Smooth muscle cell (in vitro differentiated cells): ENCODE measurements around a stretch of chr10.

DNA sequence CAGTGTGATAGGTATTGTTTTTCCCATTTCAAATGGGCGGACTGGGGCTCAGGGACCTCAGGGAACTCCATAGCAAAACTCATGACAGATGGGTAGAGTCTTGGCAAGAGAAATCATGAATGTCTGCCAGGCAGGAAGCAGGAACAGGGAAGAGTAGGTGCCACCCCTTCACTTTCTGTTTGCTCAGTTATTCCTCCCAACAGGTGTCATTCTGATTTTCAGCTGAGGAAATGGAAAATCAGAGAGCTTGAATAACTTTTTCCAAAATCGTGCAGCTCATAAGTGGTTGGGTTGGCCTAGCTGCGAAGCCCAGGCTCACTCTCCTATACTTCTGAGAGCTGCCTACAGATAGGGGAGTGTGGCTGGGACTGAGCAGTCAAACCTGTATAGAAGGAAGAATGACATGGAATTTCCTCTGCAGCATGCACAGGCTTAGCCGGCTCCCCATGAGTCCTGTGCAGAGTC, 17.6 kb upstream of the C10orf105 start:
- RAMPAGE, long total RNA, result no peak

GRCh38 chr10:71748516-71749516, 24.5 kb downstream of the VSIR start:
- RAMPAGE, long total RNA, result no peak

DNA sequence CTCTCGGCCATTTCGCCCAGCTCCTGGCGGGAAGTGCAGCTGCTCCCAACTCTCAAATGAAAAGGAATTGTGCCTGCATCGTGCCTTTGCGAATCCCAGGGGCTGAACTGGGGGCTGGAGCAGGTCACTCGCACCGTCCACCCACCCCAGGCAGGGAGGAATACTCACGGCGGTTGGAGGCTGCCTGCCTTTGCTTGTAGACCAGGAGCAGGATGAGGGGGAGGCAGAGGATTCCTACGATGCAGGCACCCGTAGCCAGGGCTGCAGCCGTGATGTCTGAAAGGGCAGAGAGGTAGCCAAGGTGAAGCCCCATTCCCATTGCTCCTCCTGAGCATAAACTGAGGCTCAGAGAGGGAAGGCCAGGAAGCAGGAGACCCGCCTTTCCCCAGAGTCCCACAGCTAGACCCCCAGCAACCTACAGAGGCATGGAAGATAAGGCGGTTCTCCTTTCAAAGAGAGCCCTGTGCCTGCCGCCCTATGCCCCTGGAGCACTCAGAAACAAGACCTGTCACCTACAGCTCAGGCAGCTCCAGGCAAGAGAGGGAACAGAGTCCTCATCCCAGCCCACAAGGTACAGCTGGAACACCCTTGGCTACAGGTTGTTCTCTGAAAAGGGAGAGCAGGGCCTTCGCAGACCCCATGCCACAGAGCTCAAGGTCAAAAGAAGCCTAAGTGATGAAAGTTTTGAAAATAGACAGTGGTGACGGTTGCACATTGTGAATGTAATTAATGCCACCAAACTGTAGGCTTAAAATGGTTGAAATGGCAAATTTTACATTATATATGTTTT, 17.9 kb downstream of the VSIR start:
- RAMPAGE, long total RNA, result no peak

DNA sequence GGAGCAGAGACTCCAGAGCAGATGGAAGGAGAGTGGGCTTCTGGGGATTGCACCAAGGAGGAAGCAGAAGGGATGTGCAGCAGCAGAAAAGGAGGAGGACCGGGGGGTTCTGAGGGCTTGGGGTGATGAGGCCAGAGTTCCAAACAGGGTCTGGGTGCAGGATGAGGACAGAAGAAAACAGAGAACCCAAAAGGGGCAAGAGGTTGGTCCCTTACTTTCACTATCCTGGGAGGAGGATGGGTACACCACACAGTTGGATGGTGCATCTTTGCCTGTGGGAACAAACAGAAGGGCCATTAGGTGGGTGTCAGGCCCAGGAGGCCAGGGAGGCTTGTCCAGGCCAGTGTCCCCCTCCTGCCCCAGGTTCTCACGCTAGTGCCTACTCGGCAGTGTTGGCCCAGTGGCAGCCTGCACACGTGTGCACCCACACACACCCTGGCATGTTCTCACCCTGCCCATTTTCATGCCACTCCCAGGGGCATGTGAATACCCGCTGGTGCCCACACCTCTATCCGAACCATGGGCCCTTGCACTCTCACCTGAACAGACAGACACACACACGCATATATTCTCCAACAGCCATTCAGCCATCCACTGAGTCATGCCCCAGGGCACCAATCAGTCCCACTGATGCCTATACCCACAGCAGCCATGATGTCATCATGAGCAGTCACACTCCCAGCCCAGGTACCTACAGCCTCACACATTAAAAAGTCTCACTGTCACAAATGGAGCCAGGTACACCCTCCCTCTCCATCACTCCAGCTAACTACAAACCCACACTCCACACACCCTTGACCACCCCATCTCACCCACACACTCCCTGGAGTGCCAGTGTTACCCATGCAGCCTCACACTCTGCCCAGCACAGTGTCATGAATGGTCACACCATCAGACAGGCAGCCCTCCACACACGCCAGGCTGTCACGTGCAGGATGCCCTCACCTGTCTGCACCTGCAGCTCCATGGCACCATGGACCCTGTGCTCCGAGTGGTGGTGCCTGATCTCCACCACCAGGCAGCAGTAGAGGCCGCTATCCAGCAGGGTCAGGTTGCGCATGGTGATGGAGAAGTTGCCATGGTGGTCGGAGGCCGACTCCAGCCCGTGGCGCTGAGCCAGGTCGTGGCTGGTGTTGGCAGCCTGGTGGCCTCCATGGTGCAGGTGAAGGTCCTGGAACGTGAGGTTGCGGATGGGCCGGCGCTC, 12.3 kb downstream of the VSIR start:
- RAMPAGE, long total RNA, result no peak

GRCh38 chr10:71805557-71806594, 32.6 kb upstream of the VSIR start:
- RAMPAGE, long total RNA, result no peak

GRCh38 chr10:71808988-71809311, 35.6 kb upstream of the VSIR start:
- RAMPAGE, long total RNA, result no peak

- RAMPAGE, long total RNA, result no peak
Measured at GRCh38 chr10:71811992-71812472, 38.7 kb upstream of the VSIR start.

GRCh38 chr10:71812713-71813415, 38.2 kb downstream of the PSAP start:
- RAMPAGE, long total RNA, result no peak

DNA sequence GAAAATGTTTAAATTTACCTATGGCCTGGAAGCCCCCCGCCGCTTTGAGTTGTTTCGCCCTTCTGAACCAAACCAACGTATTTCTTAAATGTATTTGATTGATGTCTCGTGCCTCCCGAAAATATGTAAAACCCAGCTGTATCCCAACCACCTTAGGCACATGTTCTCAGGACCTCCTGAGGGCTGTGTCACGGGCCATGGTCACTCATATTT, 748 bp downstream of the PSAP start:
- RAMPAGE, long total RNA, result no peak

DNA sequence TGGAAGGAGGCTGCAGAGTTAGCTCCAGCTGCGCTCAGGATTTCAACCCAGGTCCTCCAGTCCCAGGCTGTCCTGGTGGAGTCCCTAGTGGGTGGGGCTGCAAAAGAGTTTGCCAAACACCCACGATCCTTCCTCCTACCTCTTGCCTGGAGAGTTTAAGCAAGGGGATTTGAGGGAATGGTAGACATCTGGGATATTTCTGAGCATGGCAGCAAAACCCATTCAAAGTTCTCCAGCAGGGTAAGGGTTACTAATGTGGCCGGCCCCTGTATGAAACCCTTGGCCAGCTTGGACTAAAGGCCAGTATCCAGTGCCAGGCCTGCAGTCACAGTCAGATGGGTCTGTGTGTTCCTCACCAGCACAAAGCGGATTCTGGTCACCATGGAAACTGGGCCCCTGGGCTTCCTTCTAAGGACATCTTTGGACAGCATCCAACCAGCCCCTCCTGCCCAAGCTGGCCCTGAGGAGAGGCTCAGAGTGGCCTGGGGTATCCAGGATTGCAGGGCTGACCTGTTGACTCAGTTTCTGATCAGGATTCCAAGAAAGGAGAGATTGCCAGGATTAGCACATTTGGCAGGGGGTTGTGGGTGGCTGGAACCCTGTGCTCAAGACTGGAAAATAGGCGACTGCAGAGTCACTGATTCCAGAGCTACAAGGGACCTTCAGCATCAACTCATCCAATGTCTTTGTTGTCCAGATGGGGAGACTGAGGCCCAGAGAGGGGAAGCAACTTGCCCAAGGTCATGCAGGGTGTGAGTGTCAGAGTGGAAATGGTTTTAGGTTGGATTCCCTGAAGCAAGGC, 42.6 kb upstream of the CHST3 start:
- RAMPAGE, long total RNA, result no peak

GRCh38 chr10:71981063-71981813, 17.0 kb downstream of the CHST3 start:
- RAMPAGE, long total RNA, result no peak

- RAMPAGE, long total RNA, result no peak
Measured at GRCh38 chr10:71984483-71985382, 20.5 kb downstream of the CHST3 start.

DNA sequence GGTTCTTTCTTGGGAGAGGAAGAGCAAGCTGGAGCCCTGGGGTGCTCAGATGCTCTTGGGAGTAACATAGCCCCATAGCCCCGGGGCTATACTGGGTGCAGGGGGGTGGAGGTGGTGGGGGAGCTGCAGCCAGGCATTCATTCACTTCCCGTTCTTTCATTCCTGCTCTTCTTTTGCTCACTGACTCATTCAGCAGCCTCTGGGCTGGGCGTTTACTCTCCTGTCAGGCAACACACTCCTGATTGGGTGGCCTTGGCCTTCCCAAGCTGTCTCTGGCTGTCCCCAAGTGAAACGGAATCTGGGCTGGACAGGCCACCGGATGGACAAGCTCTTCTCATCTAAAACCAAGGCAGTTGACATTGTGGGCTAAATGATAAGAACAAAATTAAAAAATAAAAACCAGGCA, 34.6 kb downstream of the CHST3 start:
- RAMPAGE, long total RNA, result no peak

GRCh38 chr10:72037727-72038720, 50.3 kb downstream of the SPOCK2 start:
- RAMPAGE, long total RNA, result no peak

- RAMPAGE, long total RNA, result no peak
Measured at GRCh38 chr10:72084029-72084641, 4.2 kb downstream of the SPOCK2 start.

DNA sequence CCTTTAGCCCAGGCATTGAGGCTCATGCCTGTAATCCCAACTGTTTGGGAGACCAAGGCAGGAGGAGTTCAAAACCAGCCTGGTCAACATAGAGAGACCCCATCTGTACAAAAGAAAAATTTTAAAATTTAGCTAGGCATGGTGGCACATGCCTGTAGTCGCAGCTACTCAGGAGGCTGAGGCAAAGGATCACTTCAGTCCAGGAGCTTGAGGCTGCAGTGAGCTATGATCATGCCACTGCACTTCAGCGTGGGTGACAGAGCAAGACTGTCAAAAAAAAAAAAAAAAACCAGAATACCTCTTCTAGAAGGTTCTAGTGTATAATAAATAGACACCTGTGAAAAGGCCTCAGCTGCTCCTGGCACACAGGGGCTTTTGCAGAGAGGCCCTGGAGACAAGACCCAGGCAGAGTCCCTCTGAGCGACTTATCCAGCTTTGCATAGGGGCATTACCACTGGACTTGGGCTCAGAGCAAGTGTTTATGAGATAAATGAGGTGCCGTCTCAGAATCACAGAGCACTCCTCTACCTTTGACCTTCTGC, 19.2 kb upstream of the DDIT4 start:
- RAMPAGE, long total RNA, result no peak

- RAMPAGE, long total RNA, result no peak
Measured at GRCh38 chr10:72277264-72277778, 3.6 kb downstream of the DDIT4 start.

DNA sequence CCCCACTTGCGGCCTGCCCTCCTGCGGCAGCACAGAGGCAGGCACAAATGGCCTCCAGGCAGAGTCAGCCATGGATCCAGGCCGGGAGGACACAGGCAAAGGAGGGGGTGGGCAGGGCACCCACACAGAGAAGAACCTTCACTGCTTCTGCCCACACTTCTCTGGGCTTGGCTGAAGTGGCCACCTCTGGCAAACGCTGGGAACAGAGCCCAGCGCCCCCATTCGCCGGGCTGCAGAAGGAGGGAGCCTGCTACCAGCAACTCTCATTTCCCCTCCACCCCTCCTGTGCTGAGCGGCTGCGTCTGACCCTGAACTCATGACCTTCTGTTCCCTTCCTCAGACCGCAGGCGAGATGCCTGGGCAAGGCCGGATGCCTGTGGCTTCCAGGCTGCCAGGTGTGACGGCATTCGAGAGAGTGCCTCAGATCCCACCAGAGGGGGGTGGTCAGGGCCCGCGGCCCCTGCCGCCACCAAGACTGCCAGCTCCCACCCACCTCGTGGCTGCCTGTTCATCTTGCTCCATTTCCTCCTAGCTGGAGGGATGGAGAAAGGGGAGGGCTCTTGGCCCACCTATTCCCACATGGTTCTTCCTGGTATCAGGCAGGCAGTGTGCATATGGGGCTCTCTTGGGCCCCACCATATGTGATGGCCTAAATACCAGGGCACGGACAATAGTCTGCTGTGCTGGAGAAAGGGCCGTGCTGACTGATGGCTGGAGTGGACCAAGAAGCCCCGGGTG, 19.8 kb downstream of the DNAJB12 start:
- RAMPAGE, long total RNA, result no peak

- RAMPAGE, long total RNA, result no peak
Measured at GRCh38 chr10:72340642-72341332, 13.9 kb downstream of the DNAJB12 start.

DNA sequence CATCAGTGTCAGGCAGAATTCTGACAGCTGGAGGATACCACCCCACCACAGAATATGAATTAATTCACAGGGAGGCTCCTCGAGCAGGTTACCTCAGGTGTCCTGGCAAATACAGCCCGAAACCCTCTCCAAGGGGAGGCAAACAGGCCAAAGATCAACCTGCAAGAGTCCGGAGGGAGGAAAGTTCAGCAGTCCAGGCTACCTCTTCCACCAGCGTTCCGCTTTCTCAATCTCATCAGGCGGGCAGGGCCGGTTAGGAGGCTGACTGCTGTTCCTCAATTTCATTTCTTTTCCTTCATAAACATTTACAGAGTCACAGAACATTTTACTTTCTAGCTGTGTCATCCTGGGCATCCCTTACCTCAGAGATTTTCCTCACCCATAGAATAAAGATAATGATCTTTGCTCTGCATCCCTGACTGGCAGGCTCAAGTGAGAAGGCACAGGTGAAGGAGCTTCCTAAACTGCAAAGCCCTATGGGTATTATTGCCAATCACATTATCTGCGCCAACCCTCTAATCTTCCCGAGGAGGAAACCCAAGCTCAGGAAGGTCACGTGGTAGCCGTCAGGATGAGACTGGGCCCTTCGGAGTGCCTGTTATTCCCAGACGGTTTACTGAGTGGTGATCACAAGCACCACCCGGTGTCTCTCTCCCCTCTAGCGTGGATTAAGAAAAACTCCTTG, 1.3 kb downstream of the DNAJB12 start:
- RAMPAGE, long total RNA, result no peak